Glomerular endothelial cell (primary cell): ENCODE measurements around a stretch of chr5.

GRCh38 chr5:76735412-76736011 is 19.6 kb downstream of the F2R start:
- RAMPAGE, long total RNA, result no peak

DNA sequence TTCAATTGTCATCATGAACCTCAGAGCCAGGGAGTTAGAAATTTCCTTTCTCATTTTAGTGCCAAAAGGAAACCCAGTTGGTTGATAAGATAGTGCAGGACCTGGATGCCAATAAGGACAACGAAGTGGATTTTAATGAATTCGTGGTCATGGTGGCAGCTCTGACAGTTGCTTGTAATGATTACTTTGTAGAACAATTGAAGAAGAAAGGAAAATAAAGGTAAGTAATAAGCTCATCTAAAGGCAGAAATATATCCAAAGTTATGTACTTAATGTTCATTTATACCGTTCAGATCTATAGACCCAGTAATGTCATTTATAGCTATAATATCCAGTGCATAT is 27.8 kb downstream of the S100Z start:
- RAMPAGE, long total RNA, result no peak

GRCh38 chr5:77291962-77292754 is 81.7 kb downstream of the PDE8B start:
- RAMPAGE, long total RNA, result no peak

GRCh38 chr5:77758119-77759251 is 17.7 kb downstream of the TBCA start:
- RAMPAGE, long total RNA, result no peak

DNA sequence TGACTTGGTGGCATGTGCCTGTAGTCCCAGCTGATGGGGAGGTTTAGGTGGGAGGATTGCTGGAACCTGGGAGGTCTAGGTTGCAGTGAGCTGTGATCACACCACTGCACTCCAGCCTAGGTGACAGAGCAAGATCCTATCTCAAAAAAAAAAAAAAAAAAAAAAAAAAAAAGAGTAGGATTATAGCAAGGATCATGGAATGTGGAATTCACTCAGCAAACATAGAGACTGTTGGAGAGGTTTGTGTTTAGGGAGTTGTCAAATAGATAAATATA is 204.5 kb upstream of the TBCA start:
- RAMPAGE, long total RNA, result no peak

DNA sequence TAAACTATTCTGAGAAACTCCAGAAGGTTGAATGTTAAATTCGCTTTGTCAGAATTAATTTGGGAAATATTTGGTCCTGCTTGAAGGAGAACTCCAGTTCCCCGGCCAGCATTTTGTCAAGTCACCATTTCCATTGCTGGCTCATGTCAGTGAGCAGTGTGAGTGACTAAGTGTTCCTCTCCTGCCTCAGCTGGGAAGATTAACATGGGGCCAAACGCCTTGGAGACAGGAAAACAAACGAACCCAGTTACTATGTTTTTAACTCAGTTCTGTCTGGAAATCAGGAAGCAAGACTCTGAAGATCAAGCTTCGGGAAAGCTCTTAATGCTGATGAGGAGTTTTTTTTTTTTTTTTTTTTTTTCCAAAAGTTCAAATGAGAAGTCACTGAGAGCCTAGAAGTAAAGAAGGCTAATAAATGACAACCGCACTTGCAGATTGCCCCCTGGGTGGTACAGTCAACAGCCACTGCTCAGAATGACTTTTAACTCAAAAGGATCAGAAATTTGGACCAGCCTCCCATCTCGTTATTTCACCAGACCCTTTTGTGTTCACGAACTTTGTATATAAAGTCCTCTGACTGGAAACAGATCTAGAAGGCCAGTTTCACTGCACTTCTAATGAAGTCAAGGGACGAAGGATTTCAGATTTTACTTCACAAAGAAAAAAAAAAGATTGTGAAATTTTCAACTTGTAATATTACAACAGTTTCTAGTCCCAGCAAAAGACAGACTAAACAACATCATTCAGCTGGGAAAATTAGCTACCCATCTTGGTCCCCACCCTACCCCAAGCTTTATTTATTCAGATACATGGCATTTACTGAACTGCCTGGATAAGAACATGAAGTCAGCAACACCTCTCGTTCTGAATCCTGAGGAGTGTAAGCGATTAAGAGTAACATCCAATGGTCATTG is 121.3 kb downstream of the LHFPL2 start:
- RAMPAGE, long total RNA, result no peak

DNA sequence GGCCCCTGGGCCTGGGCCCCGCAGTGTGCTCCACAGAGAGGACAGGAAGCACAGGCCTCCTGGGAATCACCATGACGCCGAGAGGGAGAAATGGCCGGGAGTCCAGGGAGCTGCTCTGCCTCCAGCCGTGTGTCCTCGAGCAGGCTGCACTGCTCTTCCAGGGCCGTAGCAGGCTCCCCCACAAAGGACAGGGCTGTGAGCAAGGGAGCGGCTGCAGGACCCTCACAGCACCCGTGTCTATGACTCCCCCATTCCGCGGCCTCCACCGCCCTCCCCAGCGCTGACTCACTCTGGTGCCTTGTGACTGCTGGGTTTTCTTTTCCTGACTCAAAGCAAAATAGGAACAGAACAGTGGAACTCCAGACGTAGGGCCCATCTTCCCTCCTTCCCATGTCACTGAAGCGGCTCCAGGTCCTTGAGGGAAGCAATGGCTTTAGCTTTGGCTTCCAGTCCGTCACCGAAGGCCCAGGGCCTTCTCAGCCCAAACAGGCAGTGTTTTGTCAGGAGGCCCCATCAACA is 114.3 kb downstream of the LHFPL2 start:
- RAMPAGE, long total RNA, result no peak

GRCh38 chr5:78650329-78651000 is 1.9 kb upstream of the LHFPL2 start:
- RAMPAGE, long total RNA, result no peak

- RAMPAGE, long total RNA, result no peak
Observed at GRCh38 chr5:78983625-78984415, 1.3 kb downstream of the ARSB start.

- RAMPAGE, long total RNA, result no peak
Observed at GRCh38 chr5:78985701-78986389, 735 bp upstream of the ARSB start.

- RAMPAGE, long total RNA, result no peak
Observed at GRCh38 chr5:79107125-79107541, 4.5 kb upstream of the BHMT start.

DNA sequence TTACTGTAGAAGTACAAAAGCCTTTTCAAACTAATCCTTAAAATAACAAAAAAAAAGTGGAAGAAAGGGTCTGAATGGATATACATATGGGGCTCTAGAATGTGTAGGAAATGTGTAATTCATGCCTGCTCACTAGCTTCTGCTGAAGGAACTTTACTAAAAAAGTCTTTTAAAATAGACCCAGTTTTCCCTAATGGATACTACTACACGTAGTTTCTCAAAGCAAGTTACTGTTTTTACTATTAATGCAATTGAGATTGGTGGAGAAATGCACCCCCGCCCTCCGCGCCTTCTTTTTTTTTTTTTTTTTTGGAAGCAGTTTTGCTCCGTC is 2.4 kb downstream of the JMY start:
- RAMPAGE, long total RNA, result no peak

GRCh38 chr5:79753833-79754238 is 64.2 kb downstream of the CMYA5 start:
- RAMPAGE, long total RNA, result no peak

GRCh38 chr5:79754833-79755388 is 65.3 kb downstream of the CMYA5 start:
- RAMPAGE, long total RNA, result no peak

GRCh38 chr5:79990111-79990571 is 921 bp downstream of the MTX3 start:
- RAMPAGE, long total RNA, result no peak

- RAMPAGE, long total RNA, result no peak
Observed at GRCh38 chr5:80067714-80068315, 32.7 kb downstream of the THBS4 start.

DNA sequence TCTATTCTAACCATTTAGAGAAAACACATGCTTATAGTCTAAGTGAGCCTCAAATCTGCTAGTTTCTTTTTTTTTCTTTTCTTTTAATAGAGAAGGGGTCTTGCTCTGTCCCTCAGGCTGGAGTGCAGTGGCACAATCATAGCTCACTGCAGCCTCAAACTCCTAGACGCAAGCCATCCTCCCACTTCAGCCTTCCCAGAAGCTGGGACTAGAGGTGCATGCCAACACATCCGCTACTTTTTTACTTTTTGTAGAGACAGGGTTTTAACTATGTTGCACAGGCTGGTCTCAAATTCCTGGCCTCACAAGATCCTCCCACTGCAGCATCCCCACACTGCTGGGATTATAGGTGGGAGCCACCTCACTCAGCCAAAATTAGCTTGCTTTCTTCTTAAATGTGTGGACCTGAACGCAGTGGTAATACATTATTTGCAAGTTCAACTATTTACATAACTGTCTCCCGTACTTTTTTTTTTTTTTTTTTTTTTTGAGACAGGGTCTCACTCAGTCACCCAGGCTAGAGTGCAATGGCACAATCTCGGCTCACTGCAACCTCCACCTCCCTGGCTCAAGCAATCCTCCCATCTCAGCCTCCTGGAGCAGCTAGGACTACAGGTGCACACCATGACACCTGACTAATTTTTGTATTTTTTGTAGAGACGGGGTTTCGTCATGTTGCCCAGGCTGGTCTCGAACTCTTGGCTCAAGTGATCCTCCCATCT is 66.0 kb downstream of the SERINC5 start:
- RAMPAGE, long total RNA, result no peak

DNA sequence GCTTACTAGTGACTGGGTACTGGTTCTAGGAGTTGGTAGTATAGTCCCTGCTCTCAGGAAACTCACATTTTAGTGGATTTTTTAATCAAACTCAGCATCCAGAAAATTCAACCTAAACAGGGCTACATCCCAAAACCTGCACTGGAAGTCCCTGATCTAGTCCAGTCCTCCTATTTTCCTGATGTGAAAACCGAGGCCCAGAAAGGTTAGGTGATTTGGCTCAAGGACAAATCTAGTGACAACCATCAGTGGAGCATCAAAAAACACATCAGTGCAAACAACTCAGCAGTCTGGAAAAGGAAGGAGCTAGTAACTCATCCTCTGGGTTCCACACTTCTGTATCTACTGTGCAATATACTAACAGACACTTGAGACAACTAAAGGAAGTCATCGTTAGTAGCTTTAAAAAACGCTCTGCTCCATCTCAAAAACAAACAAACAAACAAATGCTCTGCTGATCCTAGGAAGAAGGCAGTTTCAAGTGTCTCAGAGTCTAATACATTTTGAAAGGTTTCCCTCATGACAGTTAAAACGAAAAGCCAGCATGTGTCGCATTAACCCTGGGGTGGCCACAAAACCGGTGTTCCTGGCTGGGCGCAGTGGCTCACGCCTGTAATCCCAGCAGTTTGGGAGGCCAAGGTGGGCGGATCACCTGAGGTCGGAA is 38.0 kb downstream of the SERINC5 start:
- RAMPAGE, long total RNA, result no peak

- RAMPAGE, long total RNA, result no peak
Observed at GRCh38 chr5:80252626-80253147, 3.2 kb downstream of the SERINC5 start.

- RAMPAGE, long total RNA, result no peak
Observed at GRCh38 chr5:80389452-80390058, 18.3 kb upstream of the ZFYVE16 start.